ENCODE measurements around the genes STARD8, EFNB1, PJA1 and CXorf65.

GRCh38 chrX:66018131-66019438 is 21.3 kb downstream of the VSIG4 start:
- PRO-cap, result no peak

GRCh38 chrX:67546757-67547353 is 3.0 kb downstream of the AR start:
- PRO-cap, result no peak

DNA sequence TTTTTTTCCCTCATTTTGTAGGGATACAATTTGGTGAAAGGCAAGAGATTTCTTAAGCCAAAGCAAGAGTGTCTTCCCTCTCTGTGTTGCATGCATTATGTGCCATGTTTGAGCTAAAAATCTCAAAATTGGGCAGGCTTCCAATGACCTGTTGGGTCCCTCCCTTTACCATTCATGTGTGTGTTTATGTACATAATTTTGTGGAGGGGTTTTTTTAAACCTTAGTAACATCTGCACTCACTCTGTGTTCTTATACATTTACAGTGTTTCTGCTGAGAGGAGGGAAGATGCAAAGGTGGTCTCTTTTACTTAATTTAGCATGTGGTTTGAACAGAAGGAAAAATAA is 5.3 kb downstream of the AR start:
- PRO-cap, result no peak

DNA sequence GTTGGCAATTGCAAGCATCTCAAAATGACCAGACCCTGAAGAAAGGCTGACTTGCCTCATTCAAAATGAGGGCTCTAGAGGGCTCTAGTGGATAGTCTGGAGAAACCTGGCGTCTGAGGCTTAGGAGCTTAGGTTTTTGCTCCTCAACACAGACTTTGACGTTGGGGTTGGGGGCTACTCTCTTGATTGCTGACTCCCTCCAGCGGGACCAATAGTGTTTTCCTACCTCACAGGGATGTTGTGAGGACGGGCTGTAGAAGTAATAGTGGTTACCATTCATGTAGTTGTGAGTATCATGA is 150.8 kb downstream of the AR start:
- PRO-cap, result no peak

GRCh38 chrX:68438412-68438943 is 5.2 kb upstream of the OPHN1 start:
- PRO-cap, result no peak

DNA sequence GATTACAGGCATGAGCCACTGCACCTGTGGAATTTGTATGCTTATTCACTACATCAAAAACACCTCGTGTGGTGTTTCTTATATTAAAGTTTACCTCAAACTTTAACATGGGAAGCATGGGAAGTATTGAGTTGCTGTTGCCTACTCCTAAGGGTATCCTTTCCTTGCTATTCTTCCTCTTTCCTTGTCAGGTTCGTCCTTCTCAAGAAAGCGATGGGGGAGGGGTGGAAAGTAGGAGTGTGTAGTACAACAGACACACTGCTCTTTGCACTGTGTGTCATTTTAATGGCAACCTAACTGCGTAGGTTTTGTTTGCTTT is 10.3 kb upstream of the YIPF6 start:
- PRO-cap, result no peak

DNA sequence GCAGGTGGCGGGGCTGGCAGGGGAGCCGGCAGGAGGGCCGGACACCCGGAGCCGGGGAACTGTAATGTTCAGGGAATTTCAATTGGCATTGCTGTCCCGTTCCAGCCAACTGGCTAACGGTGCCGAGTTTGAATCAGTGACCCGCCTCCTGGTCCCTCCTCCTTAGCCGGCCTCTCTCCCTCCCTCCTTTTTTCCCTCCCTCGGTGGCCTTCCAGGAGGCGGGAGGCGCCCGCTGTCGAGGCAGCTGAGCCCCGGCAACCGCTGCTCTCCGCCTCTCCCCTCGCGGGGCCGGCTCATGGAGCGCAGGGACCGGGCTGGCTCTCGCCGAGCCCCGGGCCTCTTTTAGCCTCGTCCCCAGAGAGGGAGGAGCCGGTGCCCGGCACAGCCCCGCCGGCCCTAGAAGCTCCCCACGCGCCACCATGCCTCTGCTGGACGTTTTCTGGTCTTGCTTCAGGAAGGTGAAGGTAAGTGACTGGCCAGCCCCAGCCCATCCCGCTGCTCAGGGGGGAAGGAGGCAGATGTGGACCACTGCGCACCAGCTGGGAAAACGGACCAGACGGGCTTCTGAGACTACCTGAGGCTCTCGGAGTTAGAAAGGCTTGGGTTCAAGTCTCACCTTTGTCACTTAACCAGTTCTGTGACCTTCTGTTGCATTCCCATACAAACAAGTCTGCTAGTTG is at the start of gene STARD8:
Gene STARD8, plus strand, starts transcription at position 203 of the 680 bp plus-strand sequence.
- PRO-cap, result unidirectional peak, plus-strand start at position 214 of the sequence; bidirectional peak, plus-strand start at position 273 of the sequence, minus-strand start at position 281 of the sequence

DNA sequence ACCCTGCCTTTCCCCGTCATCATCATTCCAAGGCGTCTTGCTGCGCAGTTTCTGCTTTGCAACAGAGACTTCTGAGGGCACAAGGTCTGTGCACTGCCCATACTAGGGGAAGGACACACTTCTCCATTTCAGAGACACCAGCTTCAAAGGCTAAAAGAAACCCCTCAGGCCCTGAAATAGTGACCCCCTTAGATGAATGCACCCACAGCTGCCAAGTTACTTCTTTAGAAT is 19.2 kb downstream of the STARD8 start:
- PRO-cap, result bidirectional peak, plus-strand start at position 64 of the sequence, minus-strand start outside the sequence

DNA sequence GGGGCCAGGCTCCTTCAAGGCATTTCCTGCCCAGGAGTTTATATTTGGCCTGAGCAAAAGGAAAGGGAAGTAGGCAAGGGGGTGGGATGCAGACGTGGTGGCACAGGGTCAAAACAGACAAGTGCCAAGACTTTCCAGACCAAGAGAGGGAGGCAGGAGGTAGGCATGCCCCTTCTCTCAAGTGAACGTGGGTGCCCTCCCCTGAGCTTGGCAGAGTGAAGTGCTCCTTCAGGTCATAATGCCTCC is 56.1 kb downstream of the STARD8 start:
- PRO-cap, result no peak

- PRO-cap, result bidirectional peak, plus-strand start at chrX:68828989, minus-strand start at chrX:68828839
These were observed at the start of gene EFNB1 for GRCh38 chrX:68828573-68829132. TSS of gene EFNB1 (plus strand) at chrX:68829021.

GRCh38 chrX:68848283-68849032 is 19.6 kb downstream of the EFNB1 start:
- PRO-cap, result no peak

DNA sequence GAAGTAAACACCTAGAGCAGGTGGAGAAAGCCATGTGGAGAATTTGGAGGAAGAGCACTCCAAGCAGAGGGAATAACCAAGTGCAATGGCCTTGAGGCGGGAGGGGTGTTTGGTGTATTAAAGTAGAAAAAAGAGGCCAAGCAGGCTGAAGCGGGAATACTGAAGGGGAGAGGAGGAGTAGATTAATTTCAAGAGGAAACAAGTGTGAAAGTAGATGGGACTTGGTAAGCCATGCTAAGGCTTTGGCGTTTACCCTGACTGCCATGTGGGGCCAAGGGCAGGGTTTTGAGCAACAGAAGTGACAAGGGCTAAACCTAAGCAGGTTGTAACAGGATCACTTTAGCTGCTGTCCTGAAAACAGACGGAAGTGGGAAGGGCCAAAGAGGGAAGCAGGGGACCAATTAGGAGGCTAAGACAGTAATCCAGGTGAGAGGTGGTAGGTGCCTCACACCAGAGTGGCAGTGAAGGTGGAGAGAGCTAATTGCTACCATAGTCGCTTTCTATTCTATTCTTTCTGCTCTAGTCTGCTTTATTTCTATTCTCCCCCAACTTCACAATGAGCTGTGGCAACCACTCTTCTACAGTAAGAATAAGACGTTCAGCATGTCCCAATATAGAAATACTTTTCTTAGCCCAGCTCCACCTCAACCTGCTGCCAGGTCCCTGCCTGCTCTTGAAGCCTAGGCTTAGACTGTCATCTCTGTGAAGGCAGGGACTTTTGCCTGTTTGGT is 166.5 kb downstream of the PJA1 start:
- PRO-cap, result no peak

DNA sequence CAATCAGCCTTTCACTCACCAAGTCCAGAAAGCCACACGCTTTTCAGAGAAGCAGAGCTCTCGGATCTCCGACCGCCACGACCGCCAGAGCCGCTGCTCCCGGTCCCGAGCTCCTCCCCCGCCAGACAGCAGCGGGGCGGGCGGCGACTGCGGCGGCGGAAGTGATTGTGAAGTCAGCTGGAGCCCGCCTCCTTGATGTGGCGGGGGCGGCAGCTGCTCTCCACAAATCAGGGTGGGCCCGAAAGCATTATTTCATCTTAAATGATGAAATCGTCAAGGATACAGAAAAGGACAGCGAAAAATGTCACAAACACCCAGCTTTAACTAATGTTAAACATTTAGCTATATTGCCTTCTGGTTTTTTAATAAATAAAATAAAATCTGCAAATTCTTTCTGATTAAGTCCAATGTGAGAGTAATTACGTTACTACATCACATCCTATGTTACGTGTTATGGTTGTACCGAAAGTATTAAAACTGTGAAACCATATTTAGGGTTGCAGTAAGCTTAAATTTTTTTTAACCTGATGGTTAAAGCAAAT is at the start of gene PJA1:
Gene PJA1, minus strand, starts transcription at position 101 of the 542 bp plus-strand sequence.
- PRO-cap, result bidirectional peak, plus-strand start at position 195 of the sequence, minus-strand start at position 130 of the sequence

DNA sequence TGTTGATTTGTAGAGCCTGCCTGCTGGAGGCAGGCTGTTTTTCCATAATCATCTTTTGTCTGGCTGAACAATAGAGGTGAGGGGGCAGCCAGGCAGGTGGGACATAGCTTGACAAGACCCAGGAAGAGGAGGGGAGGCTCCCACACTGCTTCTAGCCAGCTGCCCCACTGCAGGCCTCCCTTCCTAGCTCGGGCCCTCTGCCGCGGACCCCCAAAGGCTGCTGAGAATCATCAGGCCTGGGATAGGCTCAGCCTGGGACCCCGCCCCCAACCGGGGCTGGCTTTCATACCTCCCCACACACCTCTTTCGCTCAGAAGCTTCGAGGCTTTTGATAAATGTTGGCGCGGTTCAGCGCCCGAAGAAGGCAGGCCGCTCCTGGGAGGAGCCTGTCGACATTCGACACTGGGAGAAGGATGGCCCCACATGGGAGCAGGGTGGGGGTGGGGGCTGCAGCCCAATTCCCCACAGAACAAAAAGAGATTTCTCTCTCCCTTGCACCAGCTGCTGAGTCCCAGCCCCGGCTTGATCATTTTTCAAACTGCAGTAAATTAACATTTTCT is 112.7 kb upstream of the PJA1 start:
- PRO-cap, result no peak

DNA sequence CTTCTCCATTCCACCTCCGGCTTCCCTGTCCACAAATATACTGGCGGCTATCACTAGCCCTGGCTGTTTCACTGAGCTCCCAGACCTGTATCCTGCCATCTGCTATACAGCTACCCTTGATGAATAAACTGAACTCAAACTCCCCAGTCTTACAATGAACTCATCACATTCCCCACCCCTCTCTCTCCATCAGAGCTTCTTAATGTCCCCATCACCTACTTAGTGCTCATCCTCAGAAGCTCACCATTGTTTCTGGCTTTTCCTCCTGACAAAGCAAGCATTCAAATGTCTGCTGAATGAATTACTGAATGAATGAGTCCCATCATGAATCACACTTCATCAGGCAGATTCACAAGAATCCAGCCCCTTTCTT is 5.7 kb upstream of the DGAT2L6 start:
- PRO-cap, result no peak

DNA sequence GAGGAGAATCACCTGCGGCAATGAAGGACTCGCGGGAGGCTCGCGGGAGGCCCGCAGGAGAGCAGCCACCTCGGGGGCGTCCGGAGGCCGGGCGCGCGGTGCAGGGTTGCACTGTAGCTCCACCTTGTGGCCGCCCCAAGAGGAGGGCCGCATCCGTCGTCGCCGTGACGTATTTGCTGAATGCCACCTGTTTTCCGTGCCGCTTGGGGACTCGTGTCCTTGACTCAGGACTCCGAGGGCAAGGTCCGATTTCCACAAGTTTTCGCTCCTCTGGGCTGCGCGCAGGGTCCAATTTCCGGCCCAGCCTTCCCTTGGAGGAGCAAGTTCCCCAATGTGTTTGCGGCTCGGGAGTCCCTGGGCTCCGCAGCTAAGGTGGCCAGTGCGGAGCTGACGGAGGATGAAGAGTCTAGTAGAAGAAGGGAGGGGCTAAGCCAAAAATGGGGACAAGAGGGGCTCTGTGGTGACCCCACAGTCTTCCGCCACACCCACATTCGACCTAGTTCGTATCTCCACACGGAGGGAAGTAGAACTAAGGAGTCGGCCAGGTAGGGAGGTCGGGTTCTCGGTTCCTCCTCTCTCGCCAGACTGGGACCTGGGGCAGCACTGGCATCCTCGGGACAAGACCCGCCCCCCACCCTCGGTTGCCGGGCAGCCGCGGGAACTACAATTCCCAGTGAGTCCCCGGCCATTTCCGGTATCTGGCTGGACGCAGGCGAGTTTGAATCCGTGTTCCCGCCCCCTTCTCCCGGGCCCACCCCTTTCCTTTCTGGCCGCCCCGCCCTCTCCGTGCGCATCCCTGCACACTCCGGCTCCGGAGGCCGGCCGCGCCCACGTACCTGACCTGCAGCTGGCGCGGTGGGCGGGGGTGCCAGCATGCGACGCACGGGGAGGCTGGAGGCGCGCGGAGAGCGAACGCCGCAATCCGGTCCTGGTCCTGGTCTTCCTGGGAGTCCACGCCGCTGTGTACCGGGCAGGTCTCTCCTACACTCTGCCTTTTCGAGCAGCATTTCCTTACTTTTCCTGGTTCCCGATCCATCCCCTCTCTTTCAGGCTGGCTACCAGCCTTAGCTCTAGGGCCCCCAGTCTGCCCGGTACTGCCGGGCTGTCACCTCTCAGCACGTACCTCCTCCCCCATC is 10.4 kb upstream of the DLG3 start:
- PRO-cap, result bidirectional peak, plus-strand start at position 186 of the sequence, minus-strand start at position 100 of the sequence; bidirectional peak, plus-strand start at position 817 of the sequence, minus-strand start at position 605 of the sequence

- PRO-cap, result unidirectional peak, plus-strand start at chrX:70452319; unidirectional peak, plus-strand start at chrX:70452535
These were observed 7.6 kb downstream of the DLG3 start for GRCh38 chrX:70451816-70453097.

DNA sequence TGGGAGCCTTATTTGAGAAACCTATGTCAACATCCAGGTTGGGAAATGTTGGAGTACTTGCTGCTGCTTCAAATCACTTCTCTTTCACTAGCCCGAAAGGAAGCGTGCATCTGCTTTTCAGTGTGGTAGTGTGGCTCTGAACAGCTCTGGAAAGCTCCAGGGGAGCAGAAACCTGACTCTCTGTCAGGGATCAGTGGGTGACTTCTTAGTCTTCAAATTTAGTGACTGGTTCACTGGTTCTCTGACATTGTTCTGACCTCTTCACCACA is 36.8 kb downstream of the DLG3 start:
- PRO-cap, result no peak

DNA sequence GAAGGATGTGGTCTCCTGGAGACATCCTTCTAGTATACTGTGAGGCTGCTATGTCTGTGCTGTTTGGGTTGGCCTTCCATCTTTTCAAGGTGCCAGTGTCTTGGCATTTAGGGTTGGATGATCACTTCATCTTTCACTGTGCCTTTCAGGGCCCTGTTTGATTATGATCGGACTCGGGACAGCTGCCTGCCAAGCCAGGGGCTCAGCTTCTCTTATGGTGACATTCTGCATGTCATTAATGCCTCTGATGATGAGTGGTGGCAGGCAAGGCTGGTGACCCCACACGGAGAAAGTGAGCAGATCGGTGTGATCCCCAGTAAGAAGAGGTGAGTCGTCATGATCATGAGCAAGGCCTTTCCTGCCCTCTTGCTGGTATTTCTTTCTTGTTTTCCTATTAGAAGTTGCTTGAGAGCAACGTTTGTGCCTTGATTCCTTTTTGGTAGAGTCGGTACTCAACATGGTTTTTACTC is 47.4 kb downstream of the DLG3 start:
- PRO-cap, result no peak

GRCh38 chrX:71106618-71106880 is at the start of gene CXorf65:
TSS of gene CXorf65 (minus strand) at chrX:71106740.
- PRO-cap, result no peak